ENCODE measurements around the genes OR4N4C, OR4M2, GOLGA6L22, TUBGCP5 and NSMCE3.

GRCh38 chr15:21651466-21652028, at the start of gene OR4N4C:
Gene OR4N4C, plus strand, starts transcription at chr15:21651844.
- PRO-cap, 4 experiments, result no peak in any of the 4 experiments
- RAMPAGE, long total RNA, 2 experiments, result no peak in any of the 2 experiments
- RRBS, result no CpG with 5 or more reads among the region's 1 CpG

- PRO-cap, 4 experiments, result no peak in any of the 4 experiments
- RAMPAGE, long total RNA, 2 experiments, result no peak in any of the 2 experiments
- RRBS, result no CpG with 5 or more reads among the region's 2 CpGs
These were observed at the start of gene OR4M2 for GRCh38 chr15:22080175-22080775. Gene OR4M2, plus strand, starts transcription at chr15:22080527.

DNA sequence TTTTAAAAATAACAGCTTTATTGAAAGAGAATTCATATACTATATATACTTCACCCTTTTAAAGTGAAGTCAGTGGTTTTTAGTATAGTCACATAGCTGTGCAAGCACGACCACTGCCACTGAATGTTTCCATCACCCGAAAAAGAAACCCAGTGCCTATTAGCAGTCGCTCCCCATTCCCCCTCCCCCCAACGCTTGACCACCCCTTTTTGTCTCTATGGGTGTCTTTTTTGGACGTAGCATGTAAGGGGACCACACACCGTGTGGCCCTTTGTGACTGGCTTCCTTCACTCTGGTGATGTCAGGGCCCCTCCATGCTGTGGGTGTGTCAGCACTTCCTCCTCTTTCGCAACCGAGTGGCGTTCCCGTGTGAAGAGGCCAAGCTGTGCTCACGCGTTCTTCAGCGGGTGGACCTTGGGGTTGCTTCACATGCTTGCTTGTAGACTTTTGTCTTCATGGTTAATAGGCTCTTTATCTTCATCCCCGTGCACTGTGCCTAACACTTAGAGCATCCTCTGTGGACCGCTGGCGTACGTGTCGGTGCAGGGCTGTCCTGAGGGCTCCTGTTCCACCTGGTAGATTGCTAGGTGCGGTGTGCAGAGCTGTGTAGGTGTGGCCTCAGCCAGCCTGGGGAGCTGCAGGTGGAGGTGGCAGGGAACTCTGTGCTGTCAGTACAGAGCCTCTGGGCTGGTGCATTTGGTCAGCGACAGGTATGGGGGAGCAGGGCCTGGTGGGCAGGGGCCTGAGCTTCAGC, 168.2 kb downstream of the OR4N4 start:
- PRO-cap, 4 experiments, result peak in 1 of 4 experiments; most common plus-strand start position 396 of the sequence (in 1)
- RAMPAGE, long total RNA, 2 experiments, result no peak in any of the 2 experiments
- RRBS, result no CpG with 5 or more reads among the region's 20 CpGs

DNA sequence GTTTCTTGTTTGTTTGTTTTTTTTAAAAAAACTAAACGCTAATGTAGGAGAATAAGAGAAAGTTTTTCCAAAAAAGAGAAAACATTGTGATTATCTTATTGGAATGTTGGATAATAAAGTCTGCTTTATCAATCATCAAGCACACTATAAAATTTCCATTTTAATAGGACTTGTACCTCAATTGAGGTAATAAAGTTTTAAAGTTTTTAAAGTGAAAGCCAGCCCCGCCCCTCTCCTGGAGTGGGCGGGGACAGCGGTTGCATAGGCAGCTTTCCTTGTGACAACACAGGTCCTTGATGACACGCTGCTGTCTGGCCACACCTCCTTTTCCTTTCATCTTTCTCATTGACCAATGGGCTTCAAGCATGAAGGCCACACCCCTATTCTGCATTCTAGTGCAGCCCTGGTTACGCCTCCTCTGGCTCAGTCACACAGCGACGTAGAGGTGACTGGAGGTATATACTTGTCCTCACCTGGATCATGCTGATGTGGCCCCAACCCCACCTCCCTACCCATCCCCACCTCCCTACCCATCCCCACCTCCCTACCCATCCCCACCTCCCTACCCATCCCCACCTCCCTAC, at the start of gene GOLGA6L22:
Gene GOLGA6L22, plus strand, starts transcription at position 390 of the 584 bp plus-strand sequence.
- PRO-cap, 4 experiments, result no peak in any of the 4 experiments
- RAMPAGE, long total RNA, 2 experiments, result no peak in any of the 2 experiments
- RRBS, result no CpG with 5 or more reads among the region's 8 CpGs

DNA sequence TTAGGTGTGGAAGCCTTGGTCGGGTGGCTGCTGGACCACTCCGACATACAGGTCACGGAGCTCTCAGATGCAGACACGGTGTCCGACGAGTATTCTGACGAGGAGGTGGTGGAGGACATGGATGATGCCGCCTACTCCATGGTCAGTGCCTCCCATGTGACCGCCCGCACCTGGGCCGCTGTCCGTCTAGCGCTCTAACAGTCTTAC, 114.5 kb downstream of the GOLGA6L22 start:
- PRO-cap, 4 experiments, result no peak in any of the 4 experiments
- RAMPAGE, long total RNA, 2 experiments, result start-site peak on the plus strand in 1 of 2 experiments, centred at position 91 of the sequence, 22 reads per replicate
- RRBS, result no CpG with 5 or more reads among the region's 13 CpGs

DNA sequence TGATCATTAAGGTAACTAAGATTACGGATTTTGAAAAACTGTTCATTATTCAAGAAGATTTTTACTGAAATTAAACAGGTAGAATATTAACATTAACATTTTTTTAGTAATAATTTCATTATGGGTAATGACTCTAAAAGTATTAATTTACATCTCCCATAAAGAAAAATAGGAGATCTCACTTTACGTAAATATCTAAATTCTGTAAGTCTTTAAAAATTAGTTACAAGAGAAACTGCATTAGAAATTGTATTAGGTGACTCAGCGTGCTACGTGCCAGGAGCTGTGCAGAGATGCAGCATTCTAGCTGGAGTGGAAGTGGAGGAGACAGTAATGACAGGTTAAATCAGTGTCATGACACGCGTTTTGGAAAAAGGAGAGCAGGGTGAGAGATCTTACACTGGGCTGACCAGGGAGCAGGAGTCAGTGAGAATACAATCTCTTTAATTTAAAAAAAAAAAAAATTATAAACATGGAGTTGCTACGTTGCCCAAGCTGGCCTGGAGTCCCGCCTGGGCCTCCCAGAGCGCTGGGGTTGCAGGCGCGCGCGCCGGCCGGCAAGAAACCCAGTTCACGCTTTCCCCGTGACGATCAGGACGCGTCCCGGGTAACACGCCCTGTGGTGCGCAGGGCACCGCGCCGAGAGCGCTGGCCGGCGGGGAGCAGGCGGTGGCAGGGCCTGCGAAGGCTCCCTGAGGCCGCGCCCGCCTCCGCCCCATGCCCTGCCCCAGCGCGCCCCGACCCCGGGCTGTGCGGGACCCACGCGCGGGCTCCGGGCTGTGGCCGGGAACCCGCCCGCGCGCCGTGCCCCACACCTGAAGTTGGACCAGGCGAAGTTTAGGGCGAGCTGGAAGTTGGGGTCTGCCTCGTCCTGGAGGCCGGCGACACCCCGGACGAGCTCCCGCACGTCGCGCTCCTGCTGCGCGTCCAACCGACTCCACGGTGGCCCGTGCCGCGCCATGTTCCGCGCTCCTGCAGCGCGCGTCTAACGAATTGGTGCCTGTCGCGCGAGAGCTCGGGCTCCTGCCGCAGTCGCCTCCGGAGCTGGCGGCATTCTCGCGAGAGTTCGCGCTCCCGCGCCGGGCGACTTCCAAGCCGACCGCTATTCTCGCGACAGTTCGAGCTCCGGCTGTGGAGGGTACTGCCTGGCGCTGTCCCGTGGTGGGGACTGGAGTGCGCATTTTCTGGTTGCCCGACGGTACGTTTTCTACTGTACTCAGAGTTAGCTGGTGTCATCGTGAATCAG, at the start of gene TUBGCP5:
Gene TUBGCP5, minus strand, starts transcription at position 987 of the 1,246 bp plus-strand sequence.
- PRO-cap, 4 experiments, result peak in 4 of 4 experiments; most common plus-strand start position 1,116 of the sequence (in 4); most common minus-strand start position 987 of the sequence (in 4)
- RAMPAGE, long total RNA, 2 experiments, result start-site peak on the minus strand in 1 of 2 experiments, centred at position 1,002 of the sequence, 425 reads per replicate
- RRBS, result no CpG with 5 or more reads among the region's 103 CpGs

DNA sequence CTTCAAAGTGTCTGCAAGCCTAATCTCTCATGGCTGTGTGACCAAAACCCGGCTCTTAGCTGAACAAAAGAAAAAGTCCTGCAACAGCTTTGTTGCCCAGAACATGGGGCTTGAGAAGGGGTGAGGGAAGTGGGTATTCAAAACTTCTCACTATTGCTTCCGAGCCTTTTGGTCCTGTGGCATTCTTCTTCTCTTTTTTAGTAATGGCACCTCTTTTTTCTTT, 30.6 kb upstream of the GOLGA6L2 start:
- PRO-cap, 4 experiments, result peak in 4 of 4 experiments; most common minus-strand start position 56 of the sequence (in 4)
- RAMPAGE, long total RNA, 2 experiments, result no peak in any of the 2 experiments
- RRBS, result no CpG with 5 or more reads among the region's 2 CpGs

DNA sequence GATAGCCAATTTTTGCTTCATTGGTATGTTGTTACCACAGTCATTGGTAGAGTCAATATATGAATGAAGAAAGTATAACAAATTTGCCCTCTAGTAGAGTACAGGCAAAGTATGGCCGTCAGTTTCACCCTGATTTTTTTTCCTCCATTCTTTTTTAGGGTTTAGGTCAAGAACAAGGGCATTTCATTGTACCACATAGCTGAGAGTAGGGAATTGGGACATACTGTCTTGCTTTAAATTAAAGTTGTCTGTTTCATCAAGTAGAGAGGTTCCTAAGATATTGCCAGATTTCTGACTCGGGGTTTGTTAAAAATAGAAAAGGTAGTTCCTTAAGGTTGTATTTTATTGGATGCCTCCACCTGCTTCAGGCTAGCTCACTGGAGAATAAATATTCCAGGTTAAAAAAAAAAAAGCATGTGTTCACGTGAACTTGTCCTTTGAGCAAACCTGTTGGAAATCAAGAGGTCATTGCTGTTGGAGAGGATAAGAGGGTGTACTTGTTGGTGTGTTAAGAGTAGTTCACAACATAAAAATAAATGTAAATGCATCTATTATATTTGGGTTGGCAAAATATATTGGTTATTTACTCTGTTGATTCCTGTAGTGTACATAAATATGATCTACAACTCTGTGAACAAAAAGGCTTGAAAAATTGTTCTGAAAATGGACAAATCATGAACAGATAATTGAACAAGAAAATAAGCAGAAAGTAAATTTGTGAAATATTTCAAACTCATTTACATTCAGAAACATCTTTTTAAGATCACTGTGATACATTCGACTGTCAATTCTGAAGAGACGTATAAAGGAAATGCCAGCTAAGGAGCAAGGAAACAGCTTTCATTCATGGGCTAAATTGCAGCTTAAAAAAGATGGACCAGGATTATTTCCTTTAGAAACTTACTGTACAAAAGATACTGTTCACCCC, 34.6 kb downstream of the SNRPN start:
- PRO-cap, 4 experiments, result no peak in any of the 4 experiments
- RAMPAGE, long total RNA, 2 experiments, result no peak in any of the 2 experiments
- RRBS, result no CpG with 5 or more reads among the region's 5 CpGs

GRCh38 chr15:25338599-25339422, 100.0 kb downstream of the UBE3A start:
- PRO-cap, 4 experiments, result no peak in any of the 4 experiments
- RAMPAGE, long total RNA, 2 experiments, result no peak in any of the 2 experiments
- RRBS, result no CpG with 5 or more reads among the region's 6 CpGs

- PRO-cap, 4 experiments, result no peak in any of the 4 experiments
- RAMPAGE, long total RNA, 2 experiments, result start-site peak on the minus strand in 1 of 2 experiments, at chr15:25370639-25370829 at its widest, 28 reads per replicate
- RRBS, result no CpG with 5 or more reads among the region's 7 CpGs
These were observed 68.3 kb downstream of the UBE3A start for GRCh38 chr15:25370380-25370971.

DNA sequence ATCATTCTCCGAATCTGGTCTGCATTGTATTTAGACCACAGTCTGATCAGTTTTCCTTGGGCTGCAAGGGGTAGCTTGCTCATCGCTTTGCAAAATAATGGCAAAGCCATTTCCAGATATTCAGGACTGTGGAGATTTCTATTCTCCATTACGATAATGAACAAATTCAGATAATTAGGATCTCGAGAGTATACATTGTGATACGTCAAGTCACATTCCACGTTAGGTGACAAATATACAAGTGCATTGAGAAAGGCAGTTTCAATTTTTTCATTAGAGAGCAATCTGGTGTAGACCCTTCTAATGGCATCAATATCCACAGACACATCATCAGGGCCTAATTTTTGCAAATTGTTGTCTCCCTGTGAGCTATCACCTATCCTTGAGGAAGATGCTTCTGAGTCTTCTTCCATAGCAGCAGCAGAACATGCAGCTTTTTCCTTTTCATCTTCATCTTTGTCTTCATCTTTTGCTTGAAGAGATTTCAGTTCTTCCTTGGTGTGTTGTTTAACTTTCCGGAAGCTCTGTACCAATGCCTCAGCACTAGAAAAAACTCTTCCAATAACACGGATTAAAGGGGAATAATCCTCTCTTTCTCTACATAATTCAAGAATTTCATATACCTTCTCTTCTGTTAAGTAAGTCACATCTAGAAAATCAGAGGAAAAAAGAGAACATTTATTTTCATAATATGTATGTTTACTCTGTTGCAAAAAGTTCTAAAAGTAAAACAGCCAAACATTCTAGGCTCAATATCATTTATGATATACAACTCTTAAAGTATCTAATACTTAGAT, 67.5 kb downstream of the UBE3A start:
- PRO-cap, 4 experiments, result no peak in any of the 4 experiments
- RAMPAGE, long total RNA, 2 experiments, result no peak in any of the 2 experiments
- RRBS, result no CpG with 5 or more reads among the region's 8 CpGs

DNA sequence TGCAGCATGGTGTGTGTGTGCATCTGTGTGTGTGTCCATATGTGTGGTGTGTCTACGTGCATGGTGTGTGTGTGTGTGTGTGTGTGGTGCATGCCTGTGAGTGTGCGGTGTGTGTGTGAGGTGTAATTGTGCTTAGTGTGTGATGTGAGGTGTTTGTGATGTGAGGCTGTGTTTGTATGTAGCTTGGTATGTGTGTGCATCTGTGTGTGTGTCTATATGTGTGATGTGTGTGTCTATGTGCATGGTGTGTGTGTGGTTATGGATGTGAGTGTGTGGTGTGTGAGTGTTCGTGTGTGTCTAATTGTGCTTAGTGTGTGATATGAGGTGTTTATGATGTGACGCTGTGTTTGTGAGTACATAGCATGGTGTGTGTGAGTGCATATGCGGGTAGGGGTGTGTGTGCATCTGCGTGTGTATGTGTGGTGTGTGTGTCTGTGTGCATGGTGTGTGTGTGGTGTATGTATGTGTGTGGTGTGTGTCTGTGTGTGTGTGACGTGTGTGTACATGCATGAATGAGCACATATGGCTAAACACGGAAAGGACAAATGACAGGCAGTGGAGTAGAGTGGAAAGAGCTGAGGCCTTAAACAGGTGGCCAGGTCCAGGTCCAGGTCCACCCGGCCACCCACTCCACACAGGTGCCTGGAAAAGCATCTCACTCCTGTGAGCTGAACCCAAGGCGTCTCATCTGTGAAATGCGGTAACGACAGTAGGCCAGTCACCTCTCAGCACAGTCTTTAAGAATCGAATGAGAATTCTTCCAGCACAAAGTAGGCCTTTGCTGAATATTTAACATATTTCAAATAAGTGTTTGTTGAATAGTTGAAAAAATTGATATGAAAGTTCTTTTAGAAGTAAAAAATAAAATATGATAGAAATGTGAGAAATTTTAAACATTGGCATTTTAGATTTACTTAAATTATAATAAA, 58.8 kb downstream of the ATP10A start:
- PRO-cap, 4 experiments, result no peak in any of the 4 experiments
- RAMPAGE, long total RNA, 2 experiments, result no peak in any of the 2 experiments
- RRBS, result no CpG with 5 or more reads among the region's 13 CpGs

- PRO-cap, 4 experiments, result no peak in any of the 4 experiments
- RAMPAGE, long total RNA, 2 experiments, result no peak in any of the 2 experiments
- RRBS, result 5% methylated on average over 7 of the region's 22 CpGs
These were observed 7.1 kb upstream of the OCA2 start for GRCh38 chr15:28106220-28106599.

DNA sequence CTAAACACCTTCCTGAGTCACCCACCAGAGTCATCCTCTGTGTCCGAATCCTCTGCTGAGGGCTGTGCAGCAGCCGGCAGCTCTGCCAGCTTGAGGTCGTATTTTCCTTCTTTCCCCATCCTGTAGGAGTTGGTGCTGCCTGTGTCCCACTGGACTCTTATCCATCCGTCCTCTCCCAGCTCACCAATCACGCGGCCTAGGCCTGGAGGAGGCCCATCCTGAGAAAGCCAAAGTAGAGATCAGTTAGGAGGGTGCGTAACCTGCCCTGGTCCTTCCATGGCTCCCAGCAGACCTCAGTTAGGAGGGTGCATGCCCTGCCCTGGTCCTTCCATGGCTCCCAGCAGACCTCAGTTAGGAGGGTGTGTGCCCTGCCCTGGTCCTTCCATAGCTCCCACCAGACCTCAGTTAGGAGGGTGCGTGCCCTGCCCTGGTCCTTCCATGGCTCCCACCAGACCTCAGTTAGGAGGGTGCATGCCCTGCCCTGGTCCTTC, 101.5 kb downstream of the HERC2 start:
- PRO-cap, 4 experiments, result no peak in any of the 4 experiments
- RAMPAGE, long total RNA, 2 experiments, result start-site peak on the minus strand in 1 of 2 experiments, centred at position 166 of the sequence, 26 reads per replicate
- RRBS, result no CpG with 5 or more reads among the region's 8 CpGs

GRCh38 chr15:28246606-28246904, 75.4 kb downstream of the HERC2 start:
- PRO-cap, 4 experiments, result no peak in any of the 4 experiments
- RAMPAGE, long total RNA, 2 experiments, result no peak in any of the 2 experiments
- RRBS, result no CpG with 5 or more reads among the region's 5 CpGs

DNA sequence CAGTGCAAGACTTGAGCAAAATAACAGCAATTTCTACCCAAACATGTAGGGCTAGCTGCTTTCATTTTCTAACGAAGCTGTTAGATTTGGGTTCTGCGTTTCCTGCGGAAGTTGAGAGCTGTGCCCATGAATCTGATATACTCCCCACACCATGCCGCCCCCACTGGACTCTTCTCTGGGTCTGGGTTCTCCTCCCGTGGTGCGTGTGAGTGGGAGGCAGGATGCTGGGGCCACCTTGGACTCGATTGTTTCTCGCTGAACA, 179.8 kb downstream of the NSMCE3 start:
- PRO-cap, 4 experiments, result no peak in any of the 4 experiments
- RAMPAGE, long total RNA, 2 experiments, result no peak in any of the 2 experiments
- RRBS, result no CpG with 5 or more reads among the region's 8 CpGs

DNA sequence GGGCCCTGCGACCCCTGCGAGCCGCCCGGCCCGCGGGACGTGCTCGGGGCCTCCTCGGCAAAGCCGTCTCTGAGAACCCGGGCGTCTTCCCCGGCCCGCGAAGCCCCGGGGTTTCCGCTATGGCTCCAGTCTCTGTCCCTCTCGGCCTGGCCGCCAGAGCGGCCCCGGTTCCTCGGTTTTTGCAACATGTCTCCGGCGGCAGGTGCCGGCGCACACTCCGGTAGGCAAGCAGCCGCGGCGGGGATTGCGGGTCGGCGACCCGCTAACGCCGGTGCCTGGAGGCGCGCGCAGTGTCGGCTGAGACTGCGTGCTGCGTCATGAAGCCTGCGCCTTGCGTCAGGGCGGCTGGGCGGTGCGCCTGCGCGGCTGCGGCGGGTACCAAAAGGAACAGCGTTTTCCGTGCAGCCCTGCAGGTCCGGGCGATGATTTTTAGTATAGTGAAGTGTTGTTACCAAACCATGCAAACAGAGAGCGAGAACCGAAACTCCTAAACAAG, at the start of gene NSMCE3:
Gene NSMCE3, minus strand, starts transcription at position 305 of the 496 bp plus-strand sequence.
- PRO-cap, 4 experiments, result peak in 4 of 4 experiments; most common plus-strand start position 363 of the sequence (in 4); most common minus-strand start position 305 of the sequence (in 3)
- RAMPAGE, long total RNA, 2 experiments, result start-site peak on the minus strand in 1 of 2 experiments, centred at position 291 of the sequence, 19 reads per replicate
- RRBS, result 1% methylated on average over 27 of the region's 57 CpGs

- PRO-cap, 4 experiments, result no peak in any of the 4 experiments
- RAMPAGE, long total RNA, 2 experiments, result no peak in any of the 2 experiments
- RRBS, result 79% methylated on average over 3 of the region's 9 CpGs
These were observed 131.1 kb upstream of the NSMCE3 start for GRCh38 chr15:29400719-29401206.

GRCh38 chr15:29720329-29721005, 101.8 kb downstream of the TJP1 start:
- PRO-cap, 4 experiments, result no peak in any of the 4 experiments
- RAMPAGE, long total RNA, 2 experiments, result start-site peak on the minus strand in 1 of 2 experiments, at chr15:29720522-29720650 at its widest, 56 reads per replicate
- RRBS, result no CpG with 5 or more reads among the region's 12 CpGs

- PRO-cap, 4 experiments, result peak in 3 of 4 experiments; most common plus-strand start chr15:29968681 (in 2); most common minus-strand start chr15:29969029 (in 2)
- RAMPAGE, long total RNA, 2 experiments, result no peak in any of the 2 experiments
- RRBS, result 3% methylated on average over 21 of the region's 145 CpGs
These were observed 114.2 kb upstream of the GOLGA8J start for GRCh38 chr15:29968135-29969275.

Data from uterus (tissue), 7 donors.